Myometrial cell (primary cell): ENCODE measurements around the gene PTPRB.

GRCh38 chr12:68842018-68842910 is 34.3 kb downstream of the MDM2 start:
- RAMPAGE, long total RNA, result no peak

DNA sequence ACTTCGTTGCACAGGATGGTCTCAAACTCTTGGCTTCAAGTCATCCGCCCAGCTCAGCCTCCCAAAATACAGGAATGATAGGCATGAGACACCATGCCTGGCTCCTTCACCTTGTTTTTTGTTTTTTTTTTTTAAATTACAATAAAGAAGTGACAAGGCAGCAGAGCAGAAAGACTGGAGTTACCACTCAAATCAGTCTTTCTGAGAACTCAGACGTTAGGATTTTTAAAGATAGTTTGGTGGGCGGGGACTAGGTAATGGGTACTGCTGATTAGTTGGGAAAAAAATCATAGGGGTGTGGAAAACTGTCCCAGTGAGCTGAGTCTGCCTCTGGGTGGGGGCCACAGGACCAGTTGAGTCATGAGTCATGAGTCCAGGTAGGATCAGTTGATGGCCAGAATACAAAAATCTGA is 11.6 kb upstream of the CPM start:
- RAMPAGE, long total RNA, result no peak

DNA sequence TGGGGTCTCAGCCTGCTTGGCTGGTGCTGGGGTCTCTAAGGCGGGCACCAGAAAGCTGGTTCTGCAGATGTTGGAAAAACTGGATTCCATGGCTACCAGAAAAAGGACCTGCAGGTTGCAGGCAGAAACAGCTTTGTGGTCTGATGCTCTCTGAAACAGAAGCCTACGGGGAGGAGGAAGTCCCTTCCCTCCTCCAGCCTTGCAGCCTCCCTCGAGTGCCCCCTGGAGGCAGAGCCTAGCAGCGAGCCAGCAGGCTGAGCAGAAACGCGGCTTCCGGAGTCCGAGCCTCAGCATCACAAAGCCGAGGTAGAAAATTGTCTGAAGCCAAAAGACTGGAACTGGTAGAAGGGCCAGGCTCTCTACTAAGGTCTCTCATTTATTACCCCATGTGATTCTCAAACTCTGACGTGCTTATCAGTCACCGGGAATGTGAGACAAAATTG is 82.3 kb upstream of the CPSF6 start:
- RAMPAGE, long total RNA, result no peak

DNA sequence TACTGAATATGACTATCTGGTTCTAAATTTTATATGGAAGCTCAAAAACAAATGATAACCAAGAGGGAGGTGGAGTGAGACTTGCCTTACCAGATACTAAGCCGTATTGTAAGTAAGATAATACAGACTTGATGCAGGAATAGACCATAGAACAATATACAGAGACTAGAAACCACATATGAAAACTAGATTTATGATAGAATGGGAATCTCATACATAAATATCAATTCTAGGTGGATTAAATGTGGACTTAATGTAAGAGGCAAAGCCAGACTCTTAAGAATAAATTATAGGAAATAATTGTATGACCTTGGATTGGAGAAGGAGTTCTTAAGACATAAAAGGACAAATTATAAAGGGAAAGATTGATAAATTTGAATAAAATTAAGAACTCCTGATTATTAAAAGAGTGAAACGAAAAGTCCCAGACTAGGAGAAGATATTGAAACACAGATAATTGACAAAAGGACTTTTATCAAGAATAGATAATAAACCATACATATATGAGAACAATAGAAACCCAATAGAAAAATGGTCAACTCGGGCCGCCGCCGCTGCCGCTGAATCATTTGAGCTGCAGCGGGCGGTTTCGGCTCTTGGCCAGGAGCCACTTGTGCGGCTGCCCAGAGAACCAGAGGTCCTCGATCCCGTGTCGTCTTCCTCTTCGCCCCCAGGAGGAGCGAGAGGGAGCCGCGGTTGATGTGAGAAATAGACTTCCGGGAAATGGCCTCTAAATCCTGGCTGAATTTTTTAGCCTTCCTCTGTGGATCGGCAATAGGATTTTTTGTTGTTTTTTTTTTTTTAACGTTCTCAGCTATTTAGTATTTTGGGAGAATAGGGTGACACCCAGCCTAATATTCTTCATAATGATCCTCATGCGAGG is 44.5 kb downstream of the CPSF6 start:
- RAMPAGE, long total RNA, result no peak

GRCh38 chr12:69415720-69416286 is 54.4 kb upstream of the FRS2 start:
- RAMPAGE, long total RNA, result no peak

GRCh38 chr12:69470937-69471437 is 799 bp downstream of the FRS2 start:
- RAMPAGE, long total RNA, result no peak

GRCh38 chr12:69810718-69811271 is 14.2 kb upstream of the MYRFL start:
- RAMPAGE, long total RNA, result no peak

GRCh38 chr12:70223163-70224114 is 19.8 kb upstream of the CNOT2 start:
- RAMPAGE, long total RNA, result no peak

DNA sequence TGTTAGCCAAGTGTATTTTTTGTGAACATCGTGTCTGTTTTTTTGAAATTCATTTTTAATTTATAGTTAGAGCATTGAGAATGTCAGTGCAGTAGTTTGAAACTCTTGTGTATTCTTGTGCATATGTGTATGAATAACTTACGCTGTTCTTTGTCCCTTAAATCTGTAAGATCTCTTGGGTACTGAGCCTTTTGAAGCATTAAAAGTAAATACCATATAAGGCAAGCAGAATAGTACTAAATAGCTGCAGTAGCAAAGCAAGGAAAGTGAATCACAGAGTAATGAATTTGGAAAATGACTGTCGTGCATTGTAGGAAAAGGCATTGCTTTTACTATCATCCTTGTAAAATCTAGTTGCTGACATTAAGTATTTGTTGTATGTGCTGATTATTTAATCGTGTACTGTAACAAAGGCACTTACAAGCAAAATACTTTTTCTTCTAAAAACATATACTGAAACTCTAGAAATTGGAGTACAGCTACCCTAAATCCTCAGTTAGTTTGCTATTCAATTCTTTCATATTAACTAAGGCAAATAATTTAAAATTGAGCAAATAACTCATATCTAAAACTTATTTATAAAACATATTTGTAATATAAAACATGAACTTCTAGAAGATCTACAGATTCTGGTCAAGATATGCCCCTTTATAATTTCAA is 12.2 kb downstream of the CNOT2 start:
- RAMPAGE, long total RNA, result no peak

- RAMPAGE, long total RNA, result no peak
These were observed 65.4 kb downstream of the PTPRB start for GRCh38 chr12:70571719-70572255.

DNA sequence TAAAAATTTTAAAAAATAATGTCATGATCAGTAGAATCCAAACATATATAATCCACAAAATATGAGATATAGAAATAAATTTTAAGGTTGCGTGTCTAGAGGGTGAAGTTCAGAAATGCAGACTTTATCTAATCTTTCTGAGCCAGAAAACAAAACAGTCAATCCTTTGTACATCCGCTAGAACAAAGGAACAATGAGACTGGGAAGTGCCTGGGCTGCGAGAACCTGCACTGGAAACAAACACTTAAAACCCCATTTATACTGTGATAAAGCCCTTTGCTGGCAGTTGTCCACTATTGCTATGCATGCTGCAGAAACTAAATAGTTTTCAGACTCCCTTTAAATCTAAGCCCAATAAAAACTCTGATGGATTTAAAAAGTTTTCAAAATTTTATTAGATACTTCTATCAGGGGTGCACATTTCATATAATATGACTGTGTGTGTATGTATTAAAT is 38.4 kb downstream of the PTPRB start:
- RAMPAGE, long total RNA, result no peak

DNA sequence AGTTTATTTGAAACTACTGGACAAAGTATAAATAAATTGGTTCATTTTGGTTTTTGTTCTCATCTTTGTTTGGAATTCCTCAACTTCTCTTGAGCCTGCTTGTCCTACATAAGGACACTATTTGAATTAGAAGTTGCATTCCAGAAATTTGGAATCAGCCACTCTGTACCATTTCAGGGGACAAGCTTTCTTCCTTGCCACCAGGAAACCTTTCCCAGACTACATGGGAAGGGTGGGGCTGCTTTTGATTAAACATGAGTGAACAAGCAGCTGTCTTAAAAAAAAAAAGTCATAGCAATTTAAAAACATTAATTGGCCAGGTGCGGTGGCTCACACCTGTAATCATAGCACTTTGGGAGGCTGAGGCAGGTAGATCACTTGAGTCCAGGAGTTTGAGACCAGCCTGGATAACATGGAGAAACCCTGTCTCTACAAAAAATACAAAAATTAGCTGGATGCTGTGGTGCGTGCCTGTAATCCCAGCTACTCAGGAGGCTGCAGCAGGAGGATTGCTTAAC is 24.8 kb downstream of the PTPRB start:
- RAMPAGE, long total RNA, result no peak

- RAMPAGE, long total RNA, result no peak
These were observed at the start of gene PTPRB for GRCh38 chr12:70637186-70638051. Gene PTPRB (minus strand): TSS chr12:70637429.

GRCh38 chr12:70690861-70692143 is 54.1 kb upstream of the PTPRB start:
- RAMPAGE, long total RNA, result no peak

GRCh38 chr12:70756106-70756660 is 119.0 kb upstream of the PTPRB start:
- RAMPAGE, long total RNA, result no peak

- RAMPAGE, long total RNA, result no peak
These were observed 578 bp upstream of the TSPAN8 start for GRCh38 chr12:71158229-71158925.

- RAMPAGE, long total RNA, result no peak
These were observed 56.7 kb upstream of the TSPAN8 start for GRCh38 chr12:71214437-71214975.

DNA sequence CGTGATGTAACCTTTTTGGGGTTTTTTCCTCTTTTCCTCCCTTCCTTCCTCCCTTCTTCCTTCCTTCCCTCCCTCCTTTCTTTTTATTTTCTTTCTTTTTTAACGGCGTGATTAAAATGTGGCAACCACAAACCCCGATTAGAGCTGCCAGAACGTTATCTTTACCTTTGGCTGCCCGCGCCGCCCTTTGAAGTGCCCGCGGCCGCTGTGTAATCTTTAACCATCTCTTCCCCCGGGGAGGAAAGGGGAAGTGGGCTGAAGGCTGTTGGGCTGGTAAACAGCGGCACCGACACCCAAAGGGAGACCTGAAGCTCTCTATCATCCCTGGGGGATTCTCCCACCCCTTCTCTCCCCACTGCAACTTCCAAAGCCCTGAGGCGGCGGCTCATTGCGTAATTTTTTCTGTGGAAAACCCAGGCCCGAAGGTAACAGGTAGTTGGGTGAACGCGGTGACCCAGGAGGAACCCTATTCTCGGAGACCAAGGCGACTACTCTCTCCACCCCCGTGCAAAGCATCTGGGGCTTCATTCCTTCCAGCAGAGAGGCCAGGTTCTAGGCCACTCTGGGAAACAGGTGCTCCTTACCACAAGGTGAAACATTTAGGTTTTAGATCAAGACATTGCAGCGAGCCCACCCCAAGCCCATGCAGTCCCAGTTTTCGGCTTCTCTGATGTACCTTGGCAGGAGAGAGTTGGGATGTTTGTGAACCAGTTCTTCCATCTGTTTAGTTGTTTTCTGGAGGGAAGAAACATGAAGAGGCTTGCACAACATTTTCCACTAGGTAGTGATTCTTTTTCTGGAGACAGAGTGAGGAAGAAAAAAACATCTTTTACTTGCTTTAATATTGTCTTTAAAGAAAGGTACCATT is 1.4 kb downstream of the LGR5 start:
- RAMPAGE, long total RNA, result no peak

GRCh38 chr12:71644748-71645252 is 18.8 kb downstream of the ZFC3H1 start:
- RAMPAGE, long total RNA, result no peak

DNA sequence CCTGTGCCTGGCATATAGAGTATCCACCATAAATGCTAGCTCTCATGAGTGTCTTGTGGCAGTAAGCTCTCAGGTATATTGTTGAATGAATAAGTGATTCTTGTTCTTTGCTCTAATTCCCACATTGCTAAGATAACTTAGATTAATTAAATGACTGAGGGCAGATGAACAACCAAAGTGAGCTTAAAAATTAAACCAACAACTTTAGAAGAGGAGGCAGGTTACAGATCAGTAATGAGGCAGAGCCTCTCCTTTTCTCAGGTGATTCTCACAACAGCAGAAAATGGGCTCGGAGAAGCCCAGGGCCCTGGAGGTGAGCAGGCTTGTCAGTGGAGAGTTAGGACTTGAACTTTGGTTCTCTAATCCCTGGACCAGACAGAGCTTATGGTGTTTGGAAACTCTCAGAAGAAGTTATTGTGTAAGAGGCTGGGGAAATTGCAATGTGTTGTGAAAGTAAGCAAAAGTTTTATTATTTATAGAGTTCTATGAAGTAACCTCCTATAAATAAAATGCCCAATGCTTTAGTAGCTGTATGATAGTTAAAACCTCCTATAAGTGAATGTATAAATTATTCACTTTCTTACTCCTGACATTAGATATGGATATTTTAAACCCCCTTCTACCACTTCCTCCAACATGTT is 2.8 kb downstream of the TRHDE start:
- RAMPAGE, long total RNA, result no peak